UCH-1 (cell line): Measurements from ENCODE around the genes NSMCE4A and C10orf120.

- RRBS = no CpG with 5 or more reads among the region's 16 CpGs
Measured at GRCh38 chr10:121565436-121566181, 32.6 kb downstream of the FGFR2 start.

- RRBS = 4% methylated on average over 6 of the region's 63 CpGs
Measured at GRCh38 chr10:121597014-121597686, 1.1 kb downstream of the FGFR2 start.

DNA sequence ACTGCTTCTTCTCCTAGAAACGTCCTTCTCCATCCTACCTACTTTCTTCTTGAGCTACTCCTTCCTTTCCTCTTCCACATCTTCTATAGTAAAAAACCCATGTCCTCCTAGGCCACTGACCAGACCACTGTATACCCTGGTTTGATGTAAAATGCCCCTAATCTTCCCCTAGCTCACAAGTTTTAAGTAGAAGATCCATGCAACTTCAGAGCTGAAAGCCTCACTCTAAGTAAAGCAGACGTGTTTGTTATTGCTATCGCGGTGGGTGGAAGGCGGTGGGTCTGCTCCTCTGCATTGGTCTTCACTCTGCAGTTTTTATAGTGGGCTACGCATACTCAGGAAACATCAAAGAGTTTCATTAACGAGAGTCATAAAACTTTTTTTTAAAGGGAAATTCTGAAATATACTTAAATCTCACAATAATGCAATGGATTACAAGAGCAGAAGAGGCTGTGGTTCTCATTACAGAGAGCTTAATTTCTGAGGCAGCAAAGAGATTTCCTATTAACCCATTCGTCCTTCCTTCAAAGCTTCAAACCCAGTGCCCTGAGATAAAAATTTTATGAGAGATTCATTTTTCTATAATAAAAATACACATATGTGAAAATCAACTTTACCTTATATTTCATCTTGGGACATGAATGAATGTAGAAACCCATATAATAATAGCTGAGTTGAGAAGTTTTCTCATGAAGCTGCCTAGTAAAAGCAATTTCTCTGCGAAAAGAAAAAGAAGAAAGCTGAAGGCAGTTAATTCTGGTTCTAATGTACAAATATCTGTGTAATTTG, 91.5 kb downstream of the ATE1 start:
- RRBS = no CpG with 5 or more reads among the region's 9 CpGs

DNA sequence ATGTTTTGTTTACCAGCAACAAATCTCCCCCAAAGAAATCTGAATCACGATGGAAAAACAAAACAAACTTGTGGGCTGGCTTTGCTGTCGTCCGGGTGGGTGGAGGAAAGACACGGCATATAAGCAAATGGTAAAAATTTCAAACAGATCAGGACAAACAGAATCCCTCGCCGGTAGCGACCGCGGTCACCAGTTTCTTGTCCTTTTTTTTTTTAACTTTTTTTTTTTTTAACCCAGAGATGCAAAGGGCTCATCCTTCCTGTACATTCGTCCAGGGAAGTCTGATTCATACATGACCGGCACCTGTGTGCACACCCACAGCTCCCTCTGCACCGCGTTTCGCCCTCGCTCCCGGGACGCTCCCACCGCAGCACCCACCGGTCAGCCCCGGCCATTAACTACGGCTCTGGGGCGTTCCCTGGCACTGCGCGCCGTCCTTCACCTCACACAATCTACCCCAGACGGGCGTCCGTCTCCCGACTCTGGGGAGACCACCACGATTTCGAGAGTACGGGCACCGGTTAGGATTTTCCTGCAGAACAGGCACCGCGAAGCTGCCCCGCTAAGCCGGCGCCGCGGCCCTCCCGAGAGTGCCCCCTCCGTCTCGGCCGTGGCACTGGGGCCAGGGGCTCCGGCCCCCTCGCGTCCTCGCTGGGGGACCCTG, 574 bp downstream of the ATE1 start:
- RRBS = 3% methylated on average over 21 of the region's 48 CpGs

- RRBS = 4% methylated on average over 8 of the region's 55 CpGs
Measured at GRCh38 chr10:121974972-121975451, at the start of gene NSMCE4A. NSMCE4A (minus strand) TSS chr10:121975217.

GRCh38 chr10:122029307-122029878, 40.4 kb downstream of the TACC2 start:
- RRBS = no CpG with 5 or more reads among the region's 6 CpGs

DNA sequence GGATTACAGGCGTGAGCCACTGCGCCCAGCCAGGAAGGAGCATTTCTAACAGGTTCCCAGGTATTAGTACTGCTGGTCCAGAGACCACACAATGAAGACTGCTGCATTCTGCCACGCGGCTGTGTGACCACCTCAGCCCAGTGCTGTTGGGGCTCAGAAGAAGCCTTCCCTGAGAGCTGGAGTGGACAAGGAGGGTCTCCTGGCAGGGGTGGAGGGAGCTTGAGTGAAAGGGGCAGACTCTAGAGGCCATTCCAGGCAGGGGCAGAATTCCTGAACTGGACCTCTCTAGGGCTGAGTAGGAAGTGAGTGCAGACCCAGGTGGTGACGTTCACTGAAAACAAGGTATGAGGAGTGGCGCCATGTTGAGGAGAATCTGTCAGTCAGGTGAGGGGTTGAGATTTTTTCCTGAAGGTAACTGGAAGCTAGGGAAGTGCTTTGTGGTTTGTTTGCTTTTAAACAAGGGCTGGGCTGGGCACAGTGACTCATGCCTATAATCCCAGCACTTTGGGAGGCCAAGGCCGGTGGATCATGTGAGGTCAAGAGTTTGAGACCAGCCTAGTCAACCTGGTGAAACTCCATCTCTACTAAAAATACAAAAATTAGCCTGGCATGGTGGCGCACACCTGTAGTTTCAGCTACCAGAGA, 67.6 kb downstream of the TACC2 start:
- RRBS = no CpG with 5 or more reads among the region's 8 CpGs

GRCh38 chr10:122085409-122086222, 96.7 kb downstream of the TACC2 start:
- RRBS = 37% methylated on average over 6 of the region's 12 CpGs

DNA sequence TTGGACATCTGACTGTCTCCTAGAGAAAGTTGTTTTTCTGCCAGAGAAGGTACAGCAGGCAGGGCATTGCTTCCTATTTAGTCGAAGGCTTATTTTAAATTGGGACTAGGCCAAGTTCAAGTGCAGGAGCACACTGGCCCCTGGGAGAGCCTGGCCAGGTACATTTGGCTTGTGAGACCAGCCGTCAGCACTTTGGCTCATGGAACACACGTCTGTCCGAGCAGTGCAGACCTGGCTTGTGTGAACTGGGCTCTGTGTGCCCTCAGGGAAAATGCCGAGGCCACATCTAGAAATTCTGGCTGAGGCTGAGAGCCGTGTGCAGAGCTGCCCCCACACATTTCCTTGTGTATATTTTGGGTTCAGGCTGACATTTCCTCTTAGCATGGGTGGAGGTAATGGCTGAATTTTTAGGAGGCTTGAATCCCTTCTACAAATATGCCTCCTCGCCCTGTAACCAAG, 113.6 kb downstream of the TACC2 start:
- RRBS = no CpG with 5 or more reads among the region's 7 CpGs

GRCh38 chr10:122290811-122291140, 19.7 kb downstream of the BTBD16 start:
- RRBS = no CpG with 5 or more reads among the region's 7 CpGs

DNA sequence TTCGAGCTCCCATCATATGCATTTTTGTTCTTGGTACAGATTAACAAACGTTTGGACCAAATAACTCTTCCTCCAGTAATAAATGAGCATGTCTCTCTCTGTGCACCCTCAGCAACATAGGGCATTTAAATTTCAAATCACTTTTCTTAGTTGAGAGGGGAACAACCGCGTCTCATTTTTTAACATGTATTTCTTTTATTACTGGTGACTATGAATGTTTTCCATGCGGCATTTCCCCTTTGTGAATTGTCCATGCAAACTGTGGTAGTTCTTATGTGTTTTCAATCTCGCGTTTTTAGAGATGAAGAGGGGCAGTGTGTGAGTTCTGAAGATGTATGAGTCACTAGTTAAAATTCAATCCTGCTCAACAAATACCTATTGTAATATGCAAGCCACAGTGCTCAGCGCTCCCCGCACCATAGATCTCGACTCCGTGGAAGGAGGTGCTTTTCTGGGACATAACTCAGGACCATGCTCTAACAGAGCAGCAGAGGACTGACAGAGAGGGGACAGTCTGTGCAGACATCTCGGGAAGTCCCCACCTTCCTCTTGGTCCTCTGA, 43.0 kb upstream of the PLEKHA1 start:
- RRBS = no CpG with 5 or more reads among the region's 12 CpGs

DNA sequence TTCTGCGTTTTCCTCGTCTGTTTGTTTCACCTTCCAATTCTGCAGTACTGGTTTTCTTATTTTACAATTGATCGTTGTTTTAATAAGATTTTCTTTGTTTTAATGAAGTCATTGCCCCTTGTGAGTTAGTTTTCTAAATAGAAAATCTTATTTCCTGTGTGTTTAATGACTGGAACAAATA, 1.2 kb downstream of the PLEKHA1 start:
- RRBS = no CpG with 5 or more reads among the region's 3 CpGs

DNA sequence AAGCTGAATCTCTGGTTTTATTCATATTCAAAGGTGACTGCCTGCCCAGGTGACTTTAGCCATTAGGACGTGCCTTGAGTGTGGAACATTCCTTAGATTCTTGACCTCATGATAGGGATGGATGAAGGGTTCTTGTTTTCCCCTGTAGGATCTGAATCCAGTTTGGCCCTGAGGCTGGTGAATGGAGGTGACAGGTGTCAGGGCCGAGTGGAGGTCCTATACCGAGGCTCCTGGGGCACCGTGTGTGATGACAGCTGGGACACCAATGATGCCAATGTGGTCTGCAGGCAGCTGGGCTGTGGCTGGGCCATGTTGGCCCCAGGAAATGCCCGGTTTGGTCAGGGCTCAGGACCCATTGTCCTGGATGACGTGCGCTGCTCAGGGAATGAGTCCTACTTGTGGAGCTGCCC, 25.4 kb downstream of the DMBT1 start:
- RRBS = no CpG with 5 or more reads among the region's 7 CpGs

GRCh38 chr10:122699617-122700171, at the start of gene C10orf120:
C10orf120 (minus strand) TSS chr10:122699846.
- RRBS = no CpG with 5 or more reads among the region's 7 CpGs

DNA sequence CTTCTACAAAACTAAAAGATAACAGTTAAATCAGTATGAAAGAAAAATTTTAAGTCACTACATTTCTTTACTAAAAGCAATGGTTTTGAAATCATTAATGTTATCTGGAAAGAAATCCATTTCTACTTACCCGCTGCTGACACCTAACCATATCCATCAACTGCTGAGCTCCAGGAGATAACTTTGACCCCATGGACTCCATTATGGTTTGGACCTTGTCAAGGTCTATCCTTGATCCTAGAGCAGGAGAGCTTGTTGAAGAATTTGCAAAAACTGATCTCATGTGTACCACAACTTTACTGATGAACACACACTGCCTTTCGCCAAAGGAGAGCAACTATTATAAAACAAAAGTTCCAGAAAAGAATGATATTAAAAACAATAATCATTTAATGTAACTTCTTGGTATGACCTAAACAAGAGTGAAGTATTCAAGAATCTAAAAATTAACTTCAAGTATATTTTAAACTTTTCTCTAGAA, 5.5 kb downstream of the C10orf88 start:
- RRBS = no CpG with 5 or more reads among the region's 2 CpGs

- RRBS = 10% methylated on average over 5 of the region's 55 CpGs
Measured at GRCh38 chr10:123154658-123155551, 703 bp downstream of the BUB3 start.

DNA sequence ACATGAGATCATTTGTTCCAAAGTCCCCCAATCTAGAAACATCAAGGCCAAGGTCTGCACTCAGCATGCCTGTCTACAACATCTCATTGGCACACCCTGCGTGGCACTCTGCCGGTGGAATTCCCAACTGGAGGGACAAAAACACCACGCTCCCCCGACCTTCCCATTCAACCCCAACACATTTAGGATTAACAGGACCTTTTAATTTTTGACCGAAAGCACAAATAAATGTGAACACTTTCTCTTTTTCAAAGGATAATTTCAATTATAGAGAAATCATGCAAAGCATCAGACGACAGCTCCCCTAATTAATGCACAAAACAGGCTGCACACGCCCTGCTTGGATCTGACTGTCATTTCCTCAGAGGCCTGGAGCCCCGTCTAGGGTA, 31.3 kb downstream of the CPXM2 start:
- RRBS = no CpG with 5 or more reads among the region's 8 CpGs

- RRBS = no CpG with 5 or more reads among the region's 12 CpGs
Measured at GRCh38 chr10:123889875-123890559, 1.6 kb downstream of the CPXM2 start.

- RRBS = no CpG with 5 or more reads among the region's 18 CpGs
Measured at GRCh38 chr10:124021091-124021724, 72.2 kb downstream of the CHST15 start.

- RRBS = 71% methylated on average over 3 of the region's 10 CpGs
Measured at GRCh38 chr10:124033293-124033772, 60.1 kb downstream of the CHST15 start.